ENCODE measurements around a stretch of chr7.

DNA sequence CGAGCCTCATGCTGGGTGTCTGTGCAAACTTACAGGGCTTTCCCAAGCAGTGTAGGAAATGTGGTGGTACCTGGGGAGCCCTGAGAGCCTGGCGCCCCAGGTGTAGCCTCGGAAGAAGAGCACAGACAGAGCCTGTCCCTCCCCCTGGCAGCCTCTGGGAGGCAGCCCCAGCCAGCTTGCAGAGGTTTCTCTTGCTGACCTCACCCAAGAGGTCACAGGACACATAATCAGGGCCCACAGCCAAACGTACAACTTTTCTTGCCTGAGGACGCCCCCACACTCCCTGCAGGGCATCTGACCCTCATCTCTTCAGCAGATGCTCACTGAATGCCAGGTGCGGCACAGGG is 16.1 kb upstream of the MYL7 start:
- RAMPAGE, long total RNA, result no peak
- RRBS, result no CpG with 5 or more reads among the region's 6 CpGs

DNA sequence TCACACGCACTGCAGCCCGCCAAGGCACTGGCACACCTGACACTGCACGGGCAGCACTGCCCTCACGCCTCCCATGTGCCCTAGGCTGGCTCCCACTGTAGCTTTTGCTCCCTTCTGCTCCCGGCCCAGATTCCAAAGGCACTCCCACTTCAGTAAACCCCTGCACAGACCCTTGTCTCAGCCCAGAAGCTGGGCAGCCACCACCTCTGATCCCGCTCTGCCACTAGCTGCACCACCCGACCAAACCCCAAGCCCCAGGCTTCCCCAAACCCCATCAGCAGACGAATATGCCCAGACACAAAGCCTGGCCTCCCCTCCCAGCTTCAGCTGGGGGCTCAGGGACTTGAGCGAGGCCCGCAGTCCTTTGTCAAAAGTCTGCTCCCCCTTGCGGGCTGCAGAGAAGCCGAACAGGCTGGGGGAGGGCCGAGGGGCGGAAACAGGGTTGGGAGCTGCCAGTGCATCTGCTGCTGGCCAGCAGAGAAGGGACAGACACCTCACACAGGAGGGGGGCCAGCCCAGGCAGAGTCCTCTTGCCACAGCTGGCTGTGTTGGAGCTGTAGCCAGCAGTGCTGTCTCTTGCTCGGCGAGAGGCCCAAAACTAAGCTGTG is 17.4 kb downstream of the YKT6 start:
- RAMPAGE, long total RNA, result no peak
- RRBS, result no CpG with 5 or more reads among the region's 16 CpGs

DNA sequence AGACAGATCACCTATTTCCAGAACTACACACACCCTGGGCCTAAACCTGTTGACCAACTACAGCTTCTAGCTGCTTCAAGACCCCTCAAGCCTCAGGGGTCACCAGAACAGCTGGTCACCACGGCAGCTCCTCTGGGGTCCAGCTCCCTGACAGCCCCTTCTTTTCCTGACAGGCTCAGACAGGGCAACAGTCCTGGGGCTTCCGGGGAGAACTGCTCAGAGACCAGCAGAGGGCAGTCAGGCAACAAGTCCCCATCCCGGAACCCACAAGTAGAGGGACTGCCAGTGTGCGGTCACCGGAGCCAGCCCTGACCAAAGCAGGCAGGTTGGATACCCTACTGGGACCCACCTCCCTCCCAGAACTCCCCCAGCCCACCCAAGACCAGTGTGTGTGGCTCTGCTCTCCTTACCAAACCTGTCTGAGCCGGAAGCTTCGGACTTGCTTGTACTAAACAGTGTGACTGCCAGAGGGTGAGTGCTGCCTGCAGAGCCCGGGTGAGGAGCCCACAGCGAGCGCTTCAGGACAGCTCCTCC is 40.2 kb downstream of the YKT6 start:
- RAMPAGE, long total RNA, result no peak
- RRBS, result 22% methylated on average over 6 of the region's 10 CpGs

DNA sequence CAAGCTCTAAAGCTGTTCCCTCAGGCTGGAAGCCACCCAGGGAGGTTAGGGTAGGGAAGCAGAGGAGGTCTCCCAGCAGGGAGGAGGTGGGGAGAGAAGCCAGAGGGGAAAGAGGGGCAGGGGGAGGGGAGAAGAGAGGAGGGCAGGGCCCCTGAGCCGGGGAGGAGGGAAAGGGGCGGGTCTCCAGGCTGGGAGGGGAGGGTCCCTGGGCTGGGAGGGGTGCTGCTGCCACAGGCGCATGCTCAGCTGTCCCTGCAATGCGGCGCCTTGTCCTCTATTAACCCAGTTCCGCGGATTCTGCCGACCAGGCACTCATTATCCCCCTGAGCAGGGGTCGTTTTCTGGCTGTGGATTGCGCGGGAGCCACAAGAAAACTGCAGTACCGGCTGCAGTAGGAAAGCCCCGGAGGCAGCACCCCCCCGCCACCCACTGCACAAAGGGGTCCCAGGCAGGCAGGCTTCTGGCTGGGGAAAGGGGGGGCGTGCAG is 49.3 kb downstream of the CAMK2B start:
- RAMPAGE, long total RNA, result no peak
- RRBS, result no CpG with 5 or more reads among the region's 15 CpGs

- RAMPAGE, long total RNA, result no peak
- RRBS, result 1% methylated on average over 11 of the region's 54 CpGs
These were observed 15.7 kb downstream of the CAMK2B start for GRCh38 chr7:44309674-44310172.

DNA sequence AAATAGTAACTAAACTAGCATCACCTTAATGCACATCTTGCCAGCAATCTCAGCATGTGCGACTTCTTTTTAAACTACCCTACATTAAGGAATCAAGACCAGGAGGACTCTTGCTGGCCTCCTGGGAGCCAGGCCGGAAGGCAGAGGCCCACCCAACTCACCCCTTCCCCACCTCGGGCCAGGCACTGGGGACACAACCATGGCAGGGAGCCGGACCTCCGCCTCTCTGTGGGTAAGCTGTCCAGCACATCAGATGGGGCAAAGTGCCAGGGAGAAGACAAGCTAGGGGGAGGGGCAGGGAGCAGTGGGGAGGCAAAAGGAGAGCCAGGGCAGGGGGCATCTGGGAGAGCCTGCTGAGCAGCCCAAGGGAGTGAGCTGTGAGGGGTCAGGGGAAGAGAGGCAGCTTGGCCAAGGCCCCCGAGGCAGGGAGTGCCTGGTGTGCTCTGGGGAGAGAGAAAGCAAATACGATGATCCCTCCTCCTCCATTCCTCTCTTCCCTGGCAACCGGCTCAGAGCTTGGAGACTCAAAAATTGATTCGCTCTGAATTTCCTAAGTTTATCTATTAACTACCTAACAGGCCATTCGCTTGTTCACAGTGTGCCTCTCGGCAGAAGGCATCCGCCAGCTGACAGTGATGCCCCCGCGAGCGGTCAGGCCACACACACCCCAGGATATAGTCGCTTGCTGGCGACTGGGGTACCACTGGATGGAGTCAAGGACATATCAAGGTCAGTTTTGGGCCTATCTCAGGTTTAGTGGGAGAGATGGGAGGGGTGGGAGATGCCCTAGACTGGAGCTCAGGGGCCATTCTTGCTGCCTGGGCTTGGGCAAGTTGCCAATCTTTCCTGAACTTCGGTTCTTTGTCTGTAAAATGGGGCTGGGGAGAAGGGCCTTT is 4.5 kb downstream of the CAMK2B start:
- RAMPAGE, long total RNA, result no peak
- RRBS, result 51% methylated on average over 2 of the region's 18 CpGs

DNA sequence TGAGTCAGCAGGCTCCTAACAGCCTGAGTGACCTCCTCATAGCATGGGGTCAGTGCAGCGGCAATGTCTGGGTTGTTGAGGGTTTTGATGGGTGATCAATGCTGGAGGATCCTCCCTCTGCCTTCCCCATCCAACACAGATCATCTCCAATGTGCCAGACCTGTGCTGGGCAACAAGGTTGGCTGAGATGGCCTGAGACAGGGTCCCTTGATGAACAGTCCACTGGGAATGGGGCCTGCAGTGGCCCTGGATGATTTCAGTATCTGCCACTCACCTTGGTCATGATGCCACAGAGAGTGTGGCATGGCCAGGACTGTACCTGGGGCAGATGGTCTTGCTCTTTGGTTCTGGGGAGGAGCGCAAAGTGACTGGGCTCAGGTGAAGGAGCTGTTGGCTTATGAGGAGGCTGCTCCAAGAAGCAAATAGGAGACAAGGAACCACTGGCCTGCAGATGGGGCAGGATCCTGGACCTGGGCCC is 55.7 kb upstream of the CAMK2B start:
- RAMPAGE, long total RNA, result no peak
- RRBS, result no CpG with 5 or more reads among the region's 2 CpGs

GRCh38 chr7:44539868-44540590 is 1.1 kb downstream of the NPC1L1 start:
- RAMPAGE, long total RNA, result no peak
- RRBS, result 55% methylated on average over 4 of the region's 22 CpGs

- RAMPAGE, long total RNA, result no peak
These were observed 28.2 kb downstream of the OGDH start for GRCh38 chr7:44634582-44634998.

DNA sequence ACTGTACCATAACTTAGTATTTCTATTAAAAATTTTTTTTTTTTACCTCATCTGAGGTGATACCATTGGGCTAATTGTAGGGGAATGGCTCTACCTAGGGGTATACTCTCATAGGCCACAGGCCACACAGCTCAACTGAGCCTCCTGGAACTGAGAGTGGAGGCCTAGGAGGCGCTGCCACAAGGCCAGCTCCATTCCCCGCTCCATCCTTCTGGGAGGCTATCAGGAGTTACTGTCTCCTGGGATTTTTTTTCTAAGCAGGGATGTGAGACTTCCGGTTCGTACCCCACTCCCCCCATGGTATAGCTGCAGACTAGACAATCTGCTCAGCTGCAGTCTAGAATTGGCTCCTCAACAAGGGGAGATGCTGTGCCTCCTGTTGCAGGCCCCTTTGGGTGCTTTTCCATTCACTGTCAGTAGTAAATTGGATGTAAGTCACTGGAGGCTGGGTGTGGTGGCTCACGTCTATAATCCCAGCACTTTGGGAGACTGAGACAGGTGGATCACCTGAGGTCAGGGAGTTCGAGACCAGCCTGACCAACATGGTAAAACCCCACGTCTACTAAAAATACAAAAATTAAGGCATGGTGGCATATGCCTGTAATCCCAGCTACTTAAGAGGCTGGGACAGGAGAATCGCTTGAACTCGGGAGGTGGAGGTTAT is 2.8 kb upstream of the MYO1G start:
- RAMPAGE, long total RNA, result no peak
- RRBS, result no CpG with 5 or more reads among the region's 9 CpGs

GRCh38 chr7:44999301-45000059 is 521 bp upstream of the CCM2 start:
- RAMPAGE, long total RNA, result no peak
- RRBS, result 2% methylated on average over 2 of the region's 62 CpGs

DNA sequence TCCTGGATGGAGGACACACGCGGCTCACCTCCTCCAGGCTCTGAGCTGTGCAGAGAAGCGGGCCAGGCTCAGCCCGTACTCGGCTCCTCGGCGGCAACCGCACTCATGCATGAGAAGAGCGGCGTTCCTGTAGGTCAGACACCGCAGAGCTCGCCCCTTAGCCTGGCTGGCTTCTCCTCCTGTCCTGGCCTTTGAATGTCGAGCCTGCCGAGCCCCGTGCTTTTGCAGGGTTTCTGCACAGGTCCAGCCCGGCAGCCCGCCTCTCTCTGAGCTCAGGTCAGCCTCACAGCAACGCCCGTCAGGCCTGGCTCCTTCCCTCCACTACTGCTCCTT is 9.4 kb upstream of the RAMP3 start:
- RAMPAGE, long total RNA, result no peak
- RRBS, result 29% methylated on average over 2 of the region's 19 CpGs

DNA sequence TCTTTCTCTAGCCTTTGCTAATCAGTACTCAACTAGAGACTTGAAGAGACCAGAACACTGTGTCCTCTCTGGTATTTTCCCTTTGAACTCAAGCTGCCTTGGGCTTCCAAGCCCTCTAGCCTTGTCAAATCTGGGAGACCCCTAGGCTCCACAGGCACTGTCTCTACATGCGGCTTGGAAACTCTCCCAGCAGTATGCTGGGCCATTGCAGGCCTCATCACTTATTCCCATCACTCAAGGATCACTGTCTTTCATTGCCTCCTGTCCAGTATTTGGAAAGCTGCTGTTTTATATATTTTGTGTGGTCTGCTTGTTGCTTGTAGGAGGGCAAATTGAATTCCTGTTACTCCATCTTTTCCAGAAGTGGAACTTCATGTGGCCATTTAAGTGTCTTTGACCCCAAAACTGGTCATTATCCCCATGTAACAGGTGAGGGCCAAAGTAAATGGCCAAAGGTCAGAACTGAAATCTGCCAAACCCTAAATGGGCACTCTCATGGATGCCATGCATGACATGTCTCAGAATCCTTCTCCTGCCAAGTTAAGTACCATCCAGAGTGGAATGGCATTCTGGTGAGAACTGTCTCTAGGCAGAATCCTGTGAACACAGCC is 120.9 kb downstream of the ADCY1 start:
- RAMPAGE, long total RNA, result no peak
- RRBS, result no CpG with 5 or more reads among the region's 1 CpG

DNA sequence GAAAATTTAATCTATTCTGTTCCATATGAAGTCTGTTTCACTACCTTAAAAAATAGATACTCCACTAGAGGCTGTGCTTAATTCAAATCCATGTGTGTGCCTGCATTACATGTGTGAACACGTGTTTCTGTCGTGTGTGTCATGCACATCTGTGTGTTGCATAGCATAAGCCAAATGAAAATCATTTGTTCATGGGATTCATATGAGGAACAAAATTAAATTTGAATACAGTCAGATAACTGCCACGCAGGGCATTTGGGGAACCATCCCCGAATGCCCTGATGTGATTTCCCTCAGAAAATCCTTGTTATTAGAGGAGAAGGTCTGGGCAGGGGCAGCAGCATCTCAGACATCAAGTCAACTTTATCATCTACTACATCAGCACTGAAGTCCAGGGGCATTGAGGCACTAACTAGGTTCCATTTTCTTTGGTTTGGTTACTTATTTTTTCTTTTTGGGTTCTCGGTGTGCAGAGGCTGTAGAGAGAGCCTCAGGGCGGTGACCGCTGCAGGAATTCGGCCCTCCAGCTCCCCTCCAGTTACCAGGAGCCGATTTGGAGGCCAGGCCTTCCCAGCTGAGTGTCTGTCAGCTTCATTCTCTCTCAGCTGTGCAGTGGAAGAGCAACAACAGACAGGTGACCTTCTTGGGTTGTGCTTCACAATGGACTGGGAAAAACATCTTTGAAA is 145.5 kb downstream of the ADCY1 start:
- RAMPAGE, long total RNA, result no peak
- RRBS, result no CpG with 5 or more reads among the region's 9 CpGs

- RAMPAGE, long total RNA, result no peak
- RRBS, result no CpG with 5 or more reads among the region's 20 CpGs
These were observed 147.9 kb downstream of the ADCY1 start for GRCh38 chr7:45721967-45722667.

- RAMPAGE, long total RNA, result no peak
- RRBS, result no CpG with 5 or more reads among the region's 10 CpGs
These were observed 2.1 kb downstream of the IGFBP1 start for GRCh38 chr7:45890063-45891113.

DNA sequence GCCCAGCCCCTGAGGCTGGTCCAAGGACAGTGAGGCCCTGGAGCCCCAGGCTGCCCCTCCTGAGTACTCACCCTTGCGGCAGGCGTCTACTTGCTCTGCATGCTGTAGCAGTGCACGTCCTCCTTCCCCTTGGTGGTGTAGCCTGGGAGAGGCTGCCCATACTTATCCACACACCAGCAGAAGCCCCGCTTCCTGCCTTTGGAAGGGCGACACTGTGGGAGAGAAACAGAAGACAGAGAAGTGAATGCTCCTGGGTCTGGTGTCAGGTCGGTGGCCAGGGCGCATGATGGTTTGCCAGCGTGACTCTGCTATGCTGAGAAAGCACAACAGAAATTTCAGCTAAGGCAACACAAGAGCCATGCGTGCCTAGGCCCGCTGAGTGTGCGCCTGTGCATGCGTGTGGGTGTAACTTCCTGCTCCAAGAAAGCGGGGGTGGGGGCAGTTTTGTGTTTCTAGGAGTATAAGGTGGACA is 6.3 kb downstream of the IGFBP3 start:
- RAMPAGE, long total RNA, result no peak
- RRBS, result no CpG with 5 or more reads among the region's 13 CpGs

GRCh38 chr7:45916994-45917671 is 3.9 kb downstream of the IGFBP3 start:
- RAMPAGE, long total RNA, result no peak
- RRBS, result no CpG with 5 or more reads among the region's 16 CpGs

DNA sequence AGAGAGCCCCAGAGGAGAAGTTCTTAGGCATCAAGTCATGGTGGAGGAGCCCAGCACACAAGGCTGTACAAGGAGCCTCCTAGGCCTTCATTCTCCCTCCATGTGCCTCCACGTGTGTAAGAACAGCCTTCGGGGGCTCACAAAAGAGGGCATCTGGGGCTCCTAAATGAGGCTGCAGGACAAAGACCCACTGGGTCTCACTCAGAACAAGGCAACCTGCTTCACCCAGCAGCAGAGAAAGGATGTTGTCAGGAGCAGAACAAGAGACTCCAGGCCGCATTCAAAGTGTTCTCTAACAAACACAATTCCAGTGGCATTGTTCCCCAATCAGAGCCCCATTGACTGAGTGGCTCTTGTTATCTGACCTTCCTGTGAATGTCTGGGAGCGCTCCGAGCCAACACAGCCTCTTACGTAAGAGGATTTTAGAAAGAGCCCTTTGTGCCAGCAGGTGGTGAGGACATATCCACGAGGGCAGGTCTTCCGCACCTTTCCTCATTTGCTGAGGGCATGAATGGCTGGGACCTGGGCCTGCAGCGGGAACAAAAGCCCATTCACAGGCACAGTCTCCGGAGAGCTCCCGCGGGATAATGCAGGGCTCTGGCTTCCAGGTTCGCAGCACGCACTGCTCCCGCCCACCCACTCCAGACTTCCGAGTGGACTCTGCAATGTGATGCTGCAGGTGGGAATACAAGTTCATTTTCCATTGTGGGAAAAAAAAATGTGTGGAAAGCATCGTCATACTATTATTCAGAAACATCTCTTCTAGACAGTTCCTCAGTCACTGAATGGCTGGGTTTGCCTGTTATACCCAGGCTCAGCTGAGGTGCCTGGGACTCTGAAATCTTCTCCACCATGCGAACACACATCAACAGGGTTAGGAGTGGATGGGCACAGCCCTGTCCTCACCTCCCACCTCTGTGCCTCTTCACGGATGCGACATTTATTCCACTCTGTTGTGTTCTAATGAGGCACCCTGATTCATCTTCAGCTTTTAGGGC is 294.9 kb upstream of the IGFBP3 start:
- RAMPAGE, long total RNA, result no peak
- RRBS, result no CpG with 5 or more reads among the region's 20 CpGs

GRCh38 chr7:47181702-47182399 is 400.1 kb downstream of the TNS3 start:
- RAMPAGE, long total RNA, result no peak
- RRBS, result no CpG with 5 or more reads among the region's 5 CpGs